ENCODE measurements around the genes DPYD and SLC35A3.

DNA sequence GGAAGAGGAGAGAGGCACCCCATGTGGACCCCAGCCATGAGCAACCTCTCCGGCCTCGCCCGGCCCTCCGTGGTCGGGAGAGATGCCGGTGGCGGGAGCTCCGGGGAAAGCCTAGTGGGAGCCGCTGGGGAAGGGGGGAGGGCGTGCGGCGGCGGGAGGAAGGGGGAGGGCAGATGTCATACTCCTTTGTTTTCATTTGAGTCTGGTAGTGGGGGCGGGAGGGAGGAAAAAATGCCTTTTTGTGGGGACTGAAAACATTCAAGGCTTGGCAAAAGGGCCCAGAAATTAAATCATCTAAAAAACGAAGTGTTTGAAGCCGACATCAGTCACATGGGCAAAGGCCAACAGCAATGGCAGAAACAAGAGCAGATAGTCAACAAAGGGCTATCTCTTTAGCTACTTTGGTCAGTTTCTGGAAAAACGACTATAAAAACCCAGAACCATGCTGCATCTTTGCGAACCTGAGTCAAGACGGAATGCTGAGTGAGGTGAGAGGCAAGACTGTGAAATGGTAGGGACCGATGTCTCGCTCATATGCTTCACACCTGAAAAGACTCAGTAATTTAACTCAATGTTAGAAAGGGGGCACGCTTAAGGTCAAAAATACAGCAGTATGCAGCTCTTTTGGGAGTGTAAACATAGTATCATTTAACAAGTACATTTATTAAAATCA lies 862 bp downstream of the PTBP2 start:
- PRO-cap = bidirectional peak, plus-strand start at position 325 of the sequence, minus-strand start at position 113 of the sequence
- RAMPAGE, long total RNA, 5 experiments = start-site peak on the plus strand in 1 of 5 experiments, centred at position 282 of the sequence, 14 reads per replicate
- RRBS = no CpG with 5 or more reads among the region's 22 CpGs

- PRO-cap = no peak
- RAMPAGE, long total RNA, 5 experiments = start-site peak on the plus strand in 3 of 5 experiments, at chr1:96794967-96795395 at its widest, 5 to 16 reads per replicate
- RRBS = no CpG with 5 or more reads among the region's 4 CpGs
Observed at GRCh38 chr1:96794497-96795586, 73.3 kb downstream of the PTBP2 start.

DNA sequence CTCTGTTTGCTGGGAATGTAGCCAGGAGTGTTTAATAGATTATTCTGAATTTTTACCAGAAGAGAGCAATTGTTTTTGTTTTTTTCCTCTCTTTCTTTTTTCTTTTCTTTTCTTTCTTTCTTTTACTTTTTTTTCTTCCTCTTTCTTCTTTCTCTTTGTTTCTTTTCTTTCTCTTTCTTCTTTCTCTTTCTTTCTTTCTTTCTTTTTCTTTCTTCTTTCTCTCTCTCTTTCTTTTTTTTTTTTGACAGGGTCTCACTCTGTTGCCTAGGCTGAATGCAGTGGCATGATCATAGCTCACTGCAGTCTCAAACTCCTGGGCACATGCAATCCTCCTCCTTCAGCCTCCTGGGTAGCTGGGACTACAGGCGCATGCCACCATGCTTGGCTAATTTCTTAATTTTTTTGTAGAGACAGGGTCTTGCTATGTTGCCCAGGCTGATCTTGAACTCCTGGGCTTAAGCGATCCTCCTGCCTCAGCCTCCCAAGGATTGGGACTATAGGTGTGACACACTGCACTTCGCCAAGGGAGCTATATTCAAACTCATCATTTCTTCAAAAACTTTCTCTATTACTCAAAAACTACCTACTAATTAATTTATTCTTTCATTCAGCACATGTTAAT lies 486.6 kb downstream of the PTBP2 start:
- PRO-cap = no peak
- RAMPAGE, long total RNA, 5 experiments = no peak in any of the 5 experiments
- RRBS = no CpG with 5 or more reads among the region's 3 CpGs

DNA sequence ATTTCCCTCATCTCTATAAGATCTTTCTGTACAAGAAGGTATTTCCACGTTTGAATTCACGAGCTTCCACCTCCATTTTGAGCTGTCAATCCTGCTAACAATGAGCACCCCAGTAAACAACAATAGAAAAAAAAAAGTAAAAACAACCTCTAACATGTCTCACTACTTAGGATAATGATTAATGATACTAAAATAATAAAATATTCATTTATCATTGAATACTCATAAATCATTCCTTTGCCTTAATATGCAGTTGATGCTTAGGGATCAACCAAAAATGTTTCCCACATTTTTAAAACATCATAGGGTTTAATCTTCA lies 509.5 kb downstream of the DPYD start:
- PRO-cap = no peak
- RAMPAGE, long total RNA, 5 experiments = no peak in any of the 5 experiments
- RRBS = no CpG with 5 or more reads among the region's 2 CpGs

GRCh38 chr1:97920750-97921776 lies at the start of gene DPYD:
DPYD (minus strand) TSS chr1:97921034.
- PRO-cap = bidirectional peak, plus-strand start at chr1:97921151, minus-strand start at chr1:97921025
- RAMPAGE, long total RNA, 5 experiments = start-site peak on the minus strand in 5 of 5 experiments, at chr1:97920955-97921036 at its widest, 36 to 1,122 reads per replicate
- RRBS = 2% methylated on average over 26 of the region's 62 CpGs

GRCh38 chr1:98045006-98045710 lies 124.3 kb upstream of the DPYD start:
- PRO-cap = no peak
- RAMPAGE, long total RNA, 5 experiments = no peak in any of the 5 experiments
- RRBS = 22% methylated on average over 9 of the region's 51 CpGs

- PRO-cap = no peak
- RAMPAGE, long total RNA, 5 experiments = no peak in any of the 5 experiments
- RRBS = no CpG with 5 or more reads among the region's 22 CpGs
Observed at GRCh38 chr1:99005262-99005807, 674 bp upstream of the PLPPR5 start.

- PRO-cap = no peak
- RAMPAGE, long total RNA, 5 experiments = no peak in any of the 5 experiments
- RRBS = no CpG with 5 or more reads among the region's 4 CpGs
Observed at GRCh38 chr1:99589239-99589651, 56.7 kb upstream of the PALMD start.

GRCh38 chr1:99661654-99662129 lies 15.8 kb downstream of the PALMD start:
- PRO-cap = no peak
- RAMPAGE, long total RNA, 5 experiments = no peak in any of the 5 experiments
- RRBS = no CpG with 5 or more reads among the region's 3 CpGs

GRCh38 chr1:99728417-99729142 lies 37.9 kb downstream of the FRRS1 start:
- PRO-cap = no peak
- RAMPAGE, long total RNA, 5 experiments = no peak in any of the 5 experiments
- RRBS = no CpG with 5 or more reads among the region's 4 CpGs

GRCh38 chr1:99748362-99749089 lies 17.9 kb downstream of the FRRS1 start:
- PRO-cap = no peak
- RAMPAGE, long total RNA, 5 experiments = no peak in any of the 5 experiments
- RRBS = no CpG with 5 or more reads among the region's 6 CpGs

- PRO-cap = no peak
- RAMPAGE, long total RNA, 5 experiments = no peak in any of the 5 experiments
- RRBS = no CpG with 5 or more reads among the region's 1 CpG
Observed at GRCh38 chr1:99778821-99779070, 12.3 kb upstream of the FRRS1 start.

GRCh38 chr1:99969552-99970872 lies at the start of gene SLC35A3:
SLC35A3 (plus strand) TSS chr1:99969996.
- PRO-cap = unidirectional peak, plus-strand start at chr1:99969737; bidirectional peak, plus-strand start at chr1:99970013, minus-strand start at chr1:99969833; bidirectional peak, plus-strand start at chr1:99970517, minus-strand start at chr1:99970383
- RAMPAGE, long total RNA, 5 experiments = start-site peak on the plus strand in 4 of 5 experiments, at chr1:99970005-99970570 at its widest, 14 to 100 reads per replicate; start-site peak on the minus strand in 2 of 5 experiments, at chr1:99969828-99969971 at its widest, 7 to 49 reads per replicate
- RRBS = 1% methylated on average over 28 of the region's 80 CpGs

DNA sequence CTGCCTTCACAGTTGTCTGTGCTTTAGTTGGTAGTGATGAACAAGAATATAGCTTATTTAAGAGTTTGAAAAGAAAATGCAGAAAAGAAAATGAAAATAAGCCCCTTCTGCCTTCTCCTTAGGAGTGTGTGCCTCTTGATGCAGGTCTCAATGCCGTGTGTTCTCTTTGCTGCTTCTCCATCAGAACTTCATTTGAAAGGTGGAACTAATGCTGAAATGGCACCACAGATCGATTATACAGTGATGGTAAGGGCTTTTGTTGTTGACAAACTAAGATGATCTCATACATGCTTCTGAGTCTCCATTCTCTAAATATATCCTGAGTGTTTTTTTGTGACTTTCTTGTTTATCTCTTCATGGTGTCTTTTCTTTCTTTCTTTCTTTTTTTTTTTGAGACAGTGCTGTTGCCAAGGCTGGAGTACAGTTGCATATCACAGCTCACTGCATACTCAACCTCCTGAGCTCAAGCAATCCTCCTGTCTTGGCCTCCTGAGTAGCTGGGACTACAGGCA lies 4.5 kb downstream of the RTCA start:
- PRO-cap = no peak
- RAMPAGE, long total RNA, 5 experiments = start-site peak on the plus strand in 1 of 5 experiments, centred at position 236 of the sequence, 21 reads per replicate
- RRBS = no CpG with 5 or more reads among the region's 2 CpGs

DNA sequence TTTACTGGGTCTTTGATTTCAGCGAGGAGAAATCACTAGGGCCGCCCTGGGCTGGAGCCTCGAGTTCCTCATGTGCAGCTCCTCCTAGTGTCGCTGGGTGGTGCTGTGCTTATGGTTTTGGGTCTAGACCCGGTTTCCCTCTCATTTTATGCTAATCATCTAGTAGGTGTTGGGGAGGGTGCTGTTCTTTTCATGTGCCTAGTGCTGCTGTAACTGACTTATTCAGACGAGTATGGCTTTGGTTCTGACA lies 74.2 kb upstream of the GPR88 start:
- PRO-cap = no peak
- RAMPAGE, long total RNA, 5 experiments = no peak in any of the 5 experiments
- RRBS = no CpG with 5 or more reads among the region's 6 CpGs

GRCh38 chr1:100720276-100721198 lies 995 bp downstream of the VCAM1 start:
- PRO-cap = no peak
- RAMPAGE, long total RNA, 5 experiments = start-site peak on the plus strand in 1 of 5 experiments, at chr1:100720492-100720749 at its widest, 11 reads per replicate
- RRBS = no CpG with 5 or more reads among the region's 6 CpGs

DNA sequence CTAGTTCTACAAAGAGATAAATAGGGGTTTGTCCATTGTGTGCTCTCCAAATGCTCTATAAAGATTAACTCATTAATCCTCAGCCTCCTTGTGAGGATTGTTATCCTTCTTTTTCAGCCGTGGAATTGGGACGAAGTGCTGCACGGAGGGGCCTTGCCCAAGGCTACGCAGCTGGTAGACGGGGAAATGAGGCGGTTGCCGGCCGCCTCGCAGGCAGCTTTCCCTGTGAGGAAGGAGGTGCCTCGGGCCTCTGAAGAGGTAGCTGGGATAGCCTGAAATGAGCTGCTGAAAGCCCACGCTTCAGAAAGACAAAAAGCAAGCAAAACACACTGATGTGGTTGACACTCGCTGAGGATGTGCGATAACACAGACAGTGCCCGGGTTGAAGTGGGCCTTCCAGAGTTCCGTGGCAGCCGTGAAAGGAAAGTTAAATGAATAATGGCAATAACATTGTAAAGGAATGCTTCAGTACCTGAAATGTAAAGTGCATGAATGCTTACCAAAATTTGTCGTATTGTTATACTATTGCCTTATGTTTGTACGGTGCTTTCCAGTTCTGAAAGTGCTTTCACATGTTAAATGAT lies 47.2 kb downstream of the S1PR1 start:
- PRO-cap = no peak
- RAMPAGE, long total RNA, 5 experiments = no peak in any of the 5 experiments
- RRBS = no CpG with 5 or more reads among the region's 18 CpGs

DNA sequence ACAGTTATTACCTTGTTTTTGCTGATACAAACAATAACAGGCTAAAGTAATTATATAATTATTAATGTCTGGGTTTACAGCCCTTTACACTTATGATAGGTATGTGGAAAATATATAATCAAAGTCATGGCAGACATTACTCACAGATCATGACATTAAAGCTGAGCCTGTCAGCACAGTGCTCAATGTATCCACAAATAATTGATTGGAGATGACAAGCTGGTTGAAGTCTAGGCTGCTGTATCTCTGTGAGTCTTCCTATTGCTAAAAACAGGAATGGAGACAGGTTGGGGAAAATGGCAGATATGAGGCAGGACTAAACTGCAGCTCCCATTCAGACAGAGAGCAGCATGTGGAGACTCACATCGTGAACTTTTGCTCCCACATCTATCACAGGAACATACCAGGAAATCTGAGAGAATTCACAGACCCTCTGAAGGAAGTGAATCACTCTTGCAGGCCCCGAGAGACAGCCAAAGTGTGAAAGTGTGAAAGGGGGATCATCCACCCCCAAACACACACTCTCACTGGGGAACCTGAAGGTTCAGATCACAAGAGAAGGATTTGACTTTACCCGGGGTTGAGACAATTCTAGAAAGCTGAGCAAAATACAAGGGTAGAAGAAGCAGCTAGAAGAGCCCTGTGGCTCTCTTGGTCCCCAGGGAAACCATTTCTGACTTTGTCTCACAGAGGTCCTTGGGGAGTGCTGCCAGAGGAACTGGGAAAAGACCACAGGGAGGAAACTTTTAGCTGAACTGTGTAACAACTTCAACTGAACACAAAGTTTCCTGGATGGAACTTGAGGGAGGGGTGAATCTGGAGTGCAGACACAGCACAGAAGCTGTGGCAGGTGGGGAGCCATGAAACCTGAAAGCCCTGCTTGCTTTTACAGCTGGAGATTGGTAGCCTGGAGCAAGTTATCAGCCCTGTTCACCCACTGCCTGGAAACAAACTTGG lies 173.4 kb downstream of the S1PR1 start:
- PRO-cap = unidirectional peak, plus-strand start at position 619 of the sequence
- RAMPAGE, long total RNA, 5 experiments = no peak in any of the 5 experiments
- RRBS = no CpG with 5 or more reads among the region's 3 CpGs

DNA sequence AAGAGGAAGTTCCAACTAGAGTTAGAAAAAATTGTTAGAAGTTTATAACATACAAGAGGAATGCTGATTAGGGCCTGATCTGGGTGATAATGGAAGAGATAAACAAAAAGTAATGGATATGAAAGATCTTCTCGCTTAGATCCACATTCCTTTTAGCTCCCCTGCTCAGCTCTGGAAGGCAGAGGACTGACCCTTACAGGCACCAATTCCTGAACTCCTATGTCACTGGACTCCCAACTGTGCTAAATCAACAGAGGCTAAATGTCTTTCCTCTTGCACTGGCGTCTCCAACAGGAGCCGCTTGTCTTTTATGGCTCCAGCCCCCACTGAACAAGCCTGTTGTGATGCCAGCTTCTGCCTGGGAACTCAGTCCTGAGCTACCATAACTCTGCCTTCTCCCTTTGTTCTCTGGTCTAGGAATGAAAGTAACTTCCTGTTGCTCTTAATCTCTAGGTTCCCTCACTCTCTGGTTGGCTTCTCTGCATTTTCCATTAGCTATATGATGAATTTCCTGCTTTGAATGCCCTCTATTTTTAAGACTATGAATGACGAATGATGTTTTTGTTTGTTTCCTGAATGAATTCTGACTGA lies 142.1 kb upstream of the COL11A1 start:
- PRO-cap = no peak
- RAMPAGE, long total RNA, 5 experiments = no peak in any of the 5 experiments
- RRBS = no CpG with 5 or more reads among the region's 4 CpGs

- PRO-cap = no peak
- RAMPAGE, long total RNA, 5 experiments = no peak in any of the 5 experiments
- RRBS = no CpG with 5 or more reads among the region's 1 CpG
Observed at GRCh38 chr1:104412760-104413331, 663.1 kb downstream of the AMY1C start.

Measured in stomach (tissue), 7 donors.